HEK293 (cell line): ENCODE data around the gene HSPA6.

DNA sequence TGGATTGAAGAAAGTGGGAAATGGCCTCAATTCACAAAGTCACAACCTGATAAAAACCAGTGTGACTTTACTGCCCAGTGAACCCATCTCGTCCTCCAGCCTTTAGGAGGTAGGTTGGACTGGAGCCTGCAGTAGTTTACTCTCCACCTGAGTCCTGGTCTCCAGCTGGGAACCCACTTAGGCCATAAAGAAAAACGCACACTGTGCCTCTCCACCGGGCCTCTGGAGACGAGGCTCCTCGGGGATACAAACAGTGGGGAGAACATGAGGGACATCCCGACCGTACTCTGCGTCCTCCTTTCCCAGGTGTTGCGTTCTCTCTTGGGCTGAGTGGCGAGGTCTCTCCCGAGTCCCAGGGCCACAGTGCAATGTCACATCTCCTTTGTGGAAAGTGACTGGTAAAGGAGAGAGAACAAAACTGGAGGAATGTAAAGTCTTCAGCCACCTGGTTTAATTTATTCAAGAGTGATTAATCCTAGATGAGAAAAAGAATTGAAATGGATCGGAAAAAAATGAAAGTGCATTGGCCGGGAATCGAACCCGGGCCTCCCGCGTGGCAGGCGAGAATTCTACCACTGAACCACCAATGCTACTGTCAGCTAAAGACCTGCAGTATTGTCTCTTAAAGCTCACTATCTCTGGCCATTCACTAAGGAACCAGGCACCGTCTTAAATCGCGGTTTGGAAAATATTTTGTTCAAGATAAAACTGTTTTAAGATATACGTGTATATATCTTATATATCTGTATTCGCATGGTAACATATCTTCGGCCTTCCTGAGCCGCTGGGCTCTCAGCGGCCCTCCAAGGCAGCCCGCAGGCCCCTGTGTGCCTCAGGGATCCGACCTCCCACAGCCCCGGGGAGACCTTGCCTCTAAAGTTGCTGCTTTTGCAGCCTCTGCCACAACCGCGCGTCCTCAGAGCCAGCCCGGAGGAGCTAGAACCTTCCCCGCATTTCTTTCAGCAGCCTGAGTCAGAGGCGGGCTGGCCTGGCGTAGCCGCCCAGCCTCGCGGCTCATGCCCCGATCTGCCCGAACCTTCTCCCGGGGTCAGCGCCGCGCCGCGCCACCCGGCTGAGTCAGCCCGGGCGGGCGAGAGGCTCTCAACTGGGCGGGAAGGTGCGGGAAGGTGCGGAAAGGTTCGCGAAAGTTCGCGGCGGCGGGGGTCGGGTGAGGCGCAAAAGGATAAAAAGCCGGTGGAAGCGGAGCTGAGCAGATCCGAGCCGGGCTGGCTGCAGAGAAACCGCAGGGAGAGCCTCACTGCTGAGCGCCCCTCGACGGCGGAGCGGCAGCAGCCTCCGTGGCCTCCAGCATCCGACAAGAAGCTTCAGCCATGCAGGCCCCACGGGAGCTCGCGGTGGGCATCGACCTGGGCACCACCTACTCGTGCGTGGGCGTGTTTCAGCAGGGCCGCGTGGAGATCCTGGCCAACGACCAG, at the start of gene HSPA6:
Gene HSPA6, plus strand, starts transcription at position 1,213 of the 1,436 bp plus-strand sequence.
- PRO-cap, result bidirectional peak, plus-strand start at position 826 of the sequence, minus-strand start at position 597 of the sequence; unidirectional peak, plus-strand start at position 905 of the sequence; bidirectional peak, plus-strand start at position 1,213 of the sequence, minus-strand start at position 1,042 of the sequence
- RRBS, 2 experiments, result under 1% methylated on average over 4 to 9 of the region's 84 CpGs

GRCh38 chr1:161524764-161525921, 803 bp downstream of the HSPA6 start:
- PRO-cap, result no peak
- RRBS, 2 experiments, result no CpG with 5 or more reads among the region's 83 CpGs

- PRO-cap, result no peak
- RRBS, 2 experiments, result no CpG with 5 or more reads among the region's 9 CpGs
These were observed 9.0 kb downstream of the FCGR3A start for GRCh38 chr1:161540616-161540982.

- PRO-cap, result bidirectional peak, plus-strand start at chr1:161612712, minus-strand start at chr1:161612495
- RRBS, 2 experiments, result under 1% methylated on average over 4 of the region's 54 CpGs
These were observed 18.4 kb downstream of the FCGR3B start for GRCh38 chr1:161612326-161613267.

DNA sequence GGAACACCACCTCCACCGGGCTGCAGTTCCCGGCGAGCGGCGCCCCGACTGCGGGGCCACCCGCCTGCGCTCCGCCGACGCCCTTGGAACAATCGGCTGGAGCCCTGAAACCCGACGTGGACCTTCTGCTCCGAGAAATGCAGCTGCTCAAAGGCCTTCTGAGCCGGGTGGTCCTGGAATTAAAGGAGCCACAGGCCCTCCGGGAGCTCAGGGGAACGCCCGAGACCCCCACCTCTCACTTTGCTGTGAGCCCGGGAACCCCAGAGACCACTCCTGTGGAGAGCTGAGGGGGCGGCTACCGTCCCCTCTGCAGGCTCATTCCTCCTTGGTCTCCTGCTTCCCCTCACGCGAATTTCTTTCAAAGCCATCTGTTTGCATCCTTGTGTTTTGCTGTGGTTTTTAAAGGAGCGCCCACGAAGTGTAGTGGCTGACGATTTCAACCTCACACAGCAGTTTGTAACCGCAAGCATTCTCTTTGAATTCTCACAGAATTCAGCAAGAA, 6.1 kb downstream of the FCRLB start:
- PRO-cap, result bidirectional peak, plus-strand start at position 25 of the sequence, minus-strand start at position 50 of the sequence
- RRBS, 2 experiments, result 15 to 60% methylated on average over 4 of the region's 29 CpGs

DNA sequence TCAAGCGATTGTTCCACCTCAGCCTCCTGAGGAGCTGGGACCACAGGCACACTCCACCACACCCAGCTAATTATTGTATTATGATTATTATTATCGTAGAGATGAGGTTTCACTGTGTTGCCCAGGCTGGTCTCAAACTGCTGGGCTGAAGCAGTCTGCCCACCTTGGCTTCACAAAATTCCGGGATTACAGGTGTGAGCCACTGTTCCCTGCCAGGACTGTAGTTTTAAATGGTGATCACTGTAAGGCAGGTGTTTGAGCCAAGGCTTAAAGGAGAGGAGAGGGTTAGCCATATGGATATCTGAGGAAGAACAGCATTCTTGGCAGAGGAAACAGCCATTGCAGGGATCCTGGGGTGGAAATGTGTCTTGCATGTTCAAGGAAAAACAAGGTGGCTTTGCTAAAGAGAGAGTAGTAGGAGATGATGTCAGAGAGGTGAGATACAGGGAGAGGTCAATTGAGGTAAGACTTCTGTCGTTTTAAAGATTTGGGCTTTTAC, 73.4 kb downstream of the ATF6 start:
- PRO-cap, result no peak
- RRBS, 2 experiments, result no CpG with 5 or more reads among the region's 4 CpGs

- PRO-cap, result no peak
- RRBS, 2 experiments, result no CpG with 5 or more reads among the region's 7 CpGs
These were observed 106.2 kb downstream of the ATF6 start for GRCh38 chr1:161872139-161872813.

- PRO-cap, result no peak
- RRBS, 2 experiments, result no CpG with 5 or more reads among the region's 4 CpGs
These were observed 111.2 kb downstream of the ATF6 start for GRCh38 chr1:161877053-161877928.

GRCh38 chr1:162002895-162003780, 20.5 kb downstream of the OLFML2B start:
- PRO-cap, result no peak
- RRBS, 2 experiments, result no CpG with 5 or more reads among the region's 16 CpGs

DNA sequence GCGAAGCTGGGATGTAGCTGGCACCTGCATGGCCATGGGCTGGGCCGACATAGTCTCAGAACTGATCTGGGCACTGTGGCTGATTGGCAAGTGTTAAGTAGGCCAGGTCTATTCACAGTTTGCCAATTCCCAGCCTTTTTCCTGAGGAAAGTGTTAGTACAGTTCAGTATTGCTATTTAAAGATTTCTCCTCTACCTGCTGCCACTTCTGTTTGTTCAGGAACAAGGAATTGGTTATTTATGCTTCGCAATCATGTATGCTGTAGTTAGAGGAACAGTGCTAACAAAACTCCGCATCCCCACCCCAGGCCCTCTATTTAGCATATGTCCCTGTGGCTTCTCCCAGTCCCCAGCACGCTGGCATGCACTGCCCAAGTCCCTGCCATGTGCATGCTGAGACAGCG, 16.3 kb downstream of the SPATA46 start:
- PRO-cap, result no peak
- RRBS, 2 experiments, result no CpG with 5 or more reads among the region's 6 CpGs

DNA sequence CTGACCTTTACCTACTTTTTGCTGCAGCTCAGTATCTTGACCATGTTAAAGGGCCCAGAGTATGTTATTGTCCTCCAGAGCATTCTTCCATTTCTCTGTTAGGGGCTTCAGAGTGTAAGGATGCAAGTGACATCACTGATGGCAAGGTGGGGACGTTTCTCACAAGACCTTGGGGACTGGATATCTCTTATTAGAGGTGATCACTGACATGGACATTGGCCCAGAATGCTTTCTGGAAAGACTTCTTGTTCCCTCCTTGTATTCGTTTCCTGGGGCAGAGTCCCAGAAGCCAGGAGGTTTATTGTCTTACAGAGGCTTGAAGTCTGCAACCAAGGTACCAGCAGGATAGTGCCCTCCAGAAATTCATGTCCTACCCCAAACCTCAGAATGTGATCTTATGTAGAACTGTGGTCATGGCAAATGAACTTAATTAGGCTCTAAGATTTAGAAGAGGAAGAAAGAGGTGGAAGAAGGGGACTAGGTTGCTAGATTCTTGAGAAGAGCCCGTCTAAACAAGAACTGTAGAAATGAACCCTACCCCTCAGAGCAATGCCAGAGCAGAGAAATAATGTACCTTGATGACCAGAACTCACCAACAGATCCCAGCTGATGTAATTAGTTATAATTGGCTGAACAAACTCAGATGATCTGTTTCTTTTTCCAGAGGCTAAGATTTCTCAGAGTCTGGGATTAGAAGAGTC, 9.9 kb upstream of the SH2D1B start:
- PRO-cap, result no peak
- RRBS, 2 experiments, result no CpG with 5 or more reads among the region's 3 CpGs

DNA sequence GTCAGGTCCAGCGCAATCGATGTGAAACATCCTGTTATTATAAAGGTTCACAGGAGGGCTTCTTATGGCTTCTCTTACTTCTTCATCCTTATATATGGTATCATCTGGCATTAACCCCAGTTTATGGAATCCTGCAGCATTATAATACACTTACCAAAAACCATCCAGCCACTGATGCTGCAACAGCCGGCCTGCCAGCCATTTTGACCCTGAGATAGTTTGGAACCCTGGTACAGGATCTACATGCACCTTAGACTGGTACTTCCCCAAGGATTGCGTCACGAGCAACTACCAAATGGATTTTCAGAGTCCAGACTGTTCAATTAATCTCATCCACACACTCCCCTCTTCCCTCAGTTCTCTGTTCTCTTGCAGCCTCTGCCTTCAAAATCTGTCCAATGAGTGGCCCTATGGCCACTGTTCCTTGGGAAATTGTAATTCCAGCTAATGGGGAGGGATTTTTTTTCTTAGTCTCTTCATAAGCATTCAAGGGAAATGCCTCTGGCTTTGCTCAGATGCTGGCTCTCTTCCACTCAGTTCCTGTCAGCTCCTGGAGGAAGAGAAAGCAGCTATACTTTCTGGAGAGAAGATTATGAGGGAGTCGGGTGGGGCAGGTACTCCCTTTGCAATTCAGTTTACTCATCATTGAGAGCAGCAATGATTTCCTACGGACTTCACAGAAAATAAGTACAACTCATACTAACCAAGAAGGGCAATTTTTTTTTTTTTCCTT, 19.9 kb upstream of the UAP1 start:
- PRO-cap, result no peak
- RRBS, 2 experiments, result no CpG with 5 or more reads among the region's 7 CpGs

DNA sequence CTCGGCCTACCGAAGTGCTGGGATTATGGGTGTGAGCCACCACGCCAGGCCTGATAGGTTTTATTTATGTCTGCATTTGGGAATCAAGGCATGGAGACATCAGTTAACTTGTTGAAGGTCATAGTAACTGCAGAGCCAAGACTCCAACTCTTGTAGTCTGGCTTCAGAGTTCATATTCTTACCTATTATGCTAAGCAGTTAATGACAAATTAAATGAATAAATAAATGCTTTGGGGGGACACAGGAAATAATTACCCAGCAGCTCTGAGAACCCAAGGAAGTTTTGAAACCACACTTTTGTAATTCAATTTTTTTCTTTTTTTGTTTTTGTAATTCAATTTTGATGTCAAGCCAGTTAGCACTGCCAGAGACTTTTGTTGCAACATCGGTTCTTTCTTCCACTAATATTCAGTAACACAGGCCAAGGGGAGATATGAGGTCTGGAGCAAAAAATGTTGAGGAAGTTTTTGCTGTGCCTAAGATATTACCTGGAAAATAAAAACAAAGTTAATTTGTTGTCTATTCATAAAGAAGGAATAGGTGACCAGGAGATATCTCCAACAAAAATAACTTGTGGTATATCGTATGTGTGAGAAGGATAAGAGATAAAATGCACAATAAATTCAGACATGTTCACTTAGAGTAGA, 9.2 kb upstream of the UAP1 start:
- PRO-cap, result no peak
- RRBS, 2 experiments, result no CpG with 5 or more reads among the region's 5 CpGs

GRCh38 chr1:162560943-162561273, 614 bp upstream of the UAP1 start:
- PRO-cap, result no peak
- RRBS, 2 experiments, result no CpG with 5 or more reads among the region's 19 CpGs

DNA sequence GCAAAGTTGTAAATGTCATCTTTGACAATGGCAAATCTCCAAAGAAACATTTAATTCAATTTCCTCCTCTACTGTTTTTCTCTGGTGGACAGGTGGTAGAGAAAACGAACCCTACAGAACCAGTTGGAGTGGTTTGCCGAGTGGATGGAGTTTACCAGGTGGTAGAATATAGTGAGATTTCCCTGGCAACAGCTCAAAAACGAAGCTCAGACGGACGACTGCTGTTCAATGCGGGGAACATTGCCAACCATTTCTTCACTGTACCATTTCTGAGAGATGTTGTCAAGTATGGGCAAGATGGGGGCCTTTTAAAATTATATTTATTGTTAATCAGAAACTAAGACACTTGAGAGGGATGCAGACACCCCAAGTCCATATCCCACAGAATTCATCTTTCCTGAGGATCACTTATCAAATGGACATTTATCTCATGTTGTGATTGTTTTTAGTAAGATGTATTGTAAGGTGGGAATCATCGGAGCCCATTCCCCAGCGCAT, 25.9 kb downstream of the UAP1 start:
- PRO-cap, result no peak
- RRBS, 2 experiments, result no CpG with 5 or more reads among the region's 8 CpGs

- PRO-cap, result no peak
- RRBS, 2 experiments, result no CpG with 5 or more reads among the region's 3 CpGs
These were observed 31.2 kb downstream of the UAP1 start for GRCh38 chr1:162592434-162593400.

DNA sequence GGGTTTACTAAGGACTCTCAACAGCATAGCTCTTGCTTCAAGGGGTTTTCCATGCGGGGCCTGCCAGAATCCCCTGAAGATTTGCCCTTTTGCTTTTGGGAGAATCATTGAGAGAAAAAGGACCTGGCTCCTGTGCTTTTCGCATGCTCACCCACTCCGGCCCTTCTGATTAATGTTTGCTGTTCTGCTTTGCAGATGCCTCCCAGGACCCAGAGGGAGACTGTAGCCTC, 72.5 kb downstream of the DDR2 start:
- PRO-cap, result no peak
- RRBS, 2 experiments, result no CpG with 5 or more reads among the region's 3 CpGs

DNA sequence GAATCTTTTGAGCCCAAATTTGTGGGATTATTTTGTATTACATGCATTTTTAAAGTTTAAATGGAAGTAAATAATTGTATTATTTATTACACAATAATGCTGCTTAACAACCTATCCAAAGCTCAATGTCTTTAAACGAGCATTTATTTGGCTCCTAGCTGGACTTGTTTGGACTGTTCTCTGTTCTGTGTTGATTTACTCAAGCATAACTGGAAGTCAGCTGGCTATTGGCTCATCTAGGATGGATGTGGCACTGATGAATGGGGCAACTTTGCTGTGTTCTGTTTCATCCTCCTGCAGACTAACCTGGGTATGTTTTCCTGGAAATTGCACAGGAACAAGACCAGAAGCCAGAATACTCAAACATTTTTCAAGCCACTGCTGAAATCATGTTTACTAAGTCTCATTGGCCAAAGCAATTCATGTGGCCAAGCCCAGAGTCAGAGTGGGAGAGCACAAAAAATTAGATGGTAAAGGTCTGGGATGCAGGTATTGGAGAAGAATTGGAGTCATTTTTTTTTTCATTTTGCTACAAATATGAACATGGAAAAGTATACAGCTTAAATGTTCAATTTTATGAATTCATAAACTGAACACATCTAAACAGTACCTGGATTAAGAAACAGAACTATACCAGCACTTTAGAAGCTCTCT, 70.7 kb upstream of the HSD17B7 start:
- PRO-cap, result no peak
- RRBS, 2 experiments, result no CpG with 5 or more reads among the region's 1 CpG

DNA sequence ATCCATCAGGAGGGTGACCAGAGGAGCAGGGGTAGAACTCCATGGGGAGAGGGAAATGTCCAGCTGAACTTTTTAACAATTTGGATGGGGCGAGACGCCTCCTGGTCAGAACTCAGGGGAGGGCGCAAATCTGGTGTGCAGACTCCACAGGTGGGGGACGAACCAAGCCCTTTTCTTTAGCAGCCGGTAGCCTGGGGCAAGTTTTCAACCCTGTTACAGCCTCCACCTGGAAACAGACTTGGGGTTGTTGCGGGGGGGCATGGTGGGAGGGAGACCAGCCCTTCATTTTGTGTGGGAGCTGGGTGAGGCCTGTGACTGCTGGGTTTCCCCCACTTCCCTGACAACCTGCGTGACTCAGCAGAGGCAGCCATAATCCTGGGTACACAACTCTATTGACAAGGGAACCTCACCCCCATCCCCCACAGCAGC, 7.8 kb upstream of the CCDC190 start:
- PRO-cap, result no peak
- RRBS, 2 experiments, result no CpG with 5 or more reads among the region's 7 CpGs

DNA sequence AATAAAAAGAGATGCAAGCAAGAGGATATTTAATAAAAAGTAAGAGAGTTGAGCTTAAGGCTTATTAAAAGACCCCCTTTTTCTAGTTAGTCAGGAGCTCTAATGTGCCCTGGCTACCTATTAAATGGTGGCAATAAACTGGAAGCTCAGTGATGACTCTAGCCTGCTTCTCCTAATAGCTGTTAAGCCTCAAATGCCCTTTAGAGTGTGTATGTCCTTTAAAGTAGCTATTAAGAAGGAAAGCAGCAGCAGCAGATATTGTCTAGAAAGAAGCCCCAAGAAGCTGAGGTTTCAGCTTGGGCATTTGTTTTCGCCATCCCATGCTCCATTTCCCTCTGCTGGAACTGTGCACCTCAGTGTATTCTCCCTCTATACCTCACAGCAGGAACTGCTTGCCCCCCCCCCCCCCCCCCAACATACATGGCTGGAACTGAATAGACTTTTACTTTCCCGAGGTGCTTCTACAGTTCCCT, 2.3 kb downstream of the RGS4 start:
- PRO-cap, result no peak
- RRBS, 2 experiments, result no CpG with 5 or more reads among the region's 2 CpGs